SJSA1 (cell line): ENCODE results near the gene RNF144A.

DNA sequence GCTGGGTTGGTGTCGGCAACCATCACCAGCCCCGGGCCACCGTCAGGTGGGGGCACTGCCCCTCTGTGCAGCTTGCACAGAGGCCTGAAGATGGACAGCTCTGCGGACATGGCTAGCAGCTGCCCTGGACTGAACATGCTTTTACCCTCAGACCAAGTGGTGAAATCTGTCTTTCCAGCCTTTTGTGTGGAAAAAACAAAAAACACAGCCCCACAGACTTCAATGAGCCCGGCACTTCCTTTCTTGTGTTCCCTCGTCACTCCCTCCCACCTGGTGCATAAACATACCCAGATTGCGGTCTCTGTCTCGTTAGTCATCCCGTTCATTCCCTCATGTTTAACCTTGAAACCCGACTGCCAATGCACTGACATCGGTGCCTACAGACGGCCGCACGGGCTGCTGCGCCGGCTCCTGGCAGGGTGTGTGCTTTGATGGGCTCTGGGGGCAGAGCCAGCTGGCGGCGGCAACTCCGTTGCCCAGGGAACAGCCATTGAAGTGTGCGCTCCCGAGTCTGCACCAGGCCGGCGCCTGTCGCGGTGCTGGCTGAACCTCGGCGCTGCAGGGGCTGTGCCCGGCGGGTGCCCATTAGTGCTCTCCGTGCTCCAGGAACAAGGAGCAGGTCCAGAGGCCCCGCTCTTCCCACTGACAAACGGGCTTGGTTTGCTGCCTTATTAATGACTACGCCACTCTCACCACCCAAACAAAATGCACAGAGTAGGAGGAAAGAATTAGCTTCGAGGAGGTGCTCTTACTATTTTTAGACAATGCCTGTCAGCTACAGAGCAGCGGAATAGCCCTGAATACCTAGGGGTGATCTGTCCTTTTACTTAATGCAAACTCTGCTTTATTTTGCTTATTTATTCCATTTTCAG is 95.2 kb downstream of the EIPR1 start:
- RAMPAGE, long total RNA, result no peak

DNA sequence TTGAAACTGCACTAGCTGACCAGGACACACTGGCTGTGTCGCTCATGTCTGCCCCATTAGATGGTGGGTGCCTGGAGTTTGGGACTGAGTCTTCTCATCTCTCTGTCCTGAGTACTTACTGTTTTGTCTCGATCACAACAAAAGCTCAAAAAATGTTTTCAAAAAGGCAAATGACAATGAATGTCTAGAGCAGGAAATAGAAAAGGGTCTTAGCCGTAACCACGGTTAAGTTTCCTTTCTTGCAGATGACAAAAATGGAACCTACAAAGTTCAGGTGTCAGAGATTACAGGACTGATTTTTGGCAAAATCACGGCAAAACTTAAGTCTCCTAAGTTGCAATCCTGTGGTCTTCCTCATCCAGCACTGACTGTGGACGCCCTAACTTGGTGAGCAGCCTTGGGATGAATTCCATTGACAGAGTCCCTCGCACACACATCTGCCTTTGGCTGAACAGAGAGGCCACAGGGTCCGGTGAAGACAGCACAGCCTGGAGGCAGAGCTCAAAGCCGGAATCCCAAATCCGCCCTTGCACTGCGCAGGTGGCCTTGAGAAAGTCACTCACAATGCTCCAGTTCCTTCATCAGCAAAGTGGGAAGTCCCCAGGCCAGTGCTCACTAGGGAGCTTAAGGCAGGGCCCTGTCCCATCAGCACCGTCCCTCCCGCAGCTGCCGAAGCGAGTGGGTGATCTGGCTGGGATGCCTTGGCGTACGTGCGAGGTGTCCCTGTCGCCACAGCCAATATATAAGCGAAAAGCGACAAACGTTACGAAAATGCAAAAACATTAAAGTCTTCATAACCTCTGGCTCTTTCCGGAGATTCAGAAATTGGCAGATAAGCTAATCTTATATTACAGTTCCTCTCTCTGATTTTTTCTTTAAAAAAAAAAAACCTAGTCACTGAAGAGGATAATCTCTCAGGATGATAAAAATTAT is 55.1 kb downstream of the EIPR1 start:
- RAMPAGE, long total RNA, result no peak

GRCh38 chr2:3324862-3325224 is 52.8 kb downstream of the EIPR1 start:
- RAMPAGE, long total RNA, result no peak

DNA sequence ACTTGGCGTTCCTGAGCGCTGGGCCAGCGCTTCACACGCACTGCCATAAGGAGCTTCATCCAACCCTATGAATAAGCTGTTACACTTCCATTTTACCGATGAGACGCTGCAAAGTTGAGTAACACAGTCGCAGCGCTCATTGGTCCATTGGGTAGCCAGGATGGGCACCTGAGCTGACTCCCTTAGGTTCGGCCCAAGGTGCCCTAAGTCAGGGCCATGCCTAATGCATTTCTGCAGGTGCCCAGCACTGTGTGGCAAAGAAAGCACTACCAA is 482 bp upstream of the EIPR1 start:
- RAMPAGE, long total RNA, result no peak

- RAMPAGE, long total RNA, result no peak
These were observed 66.1 kb downstream of the ADI1 start for GRCh38 chr2:3452918-3453955.

GRCh38 chr2:3505685-3506341 is 13.5 kb downstream of the ADI1 start:
- RAMPAGE, long total RNA, result no peak

DNA sequence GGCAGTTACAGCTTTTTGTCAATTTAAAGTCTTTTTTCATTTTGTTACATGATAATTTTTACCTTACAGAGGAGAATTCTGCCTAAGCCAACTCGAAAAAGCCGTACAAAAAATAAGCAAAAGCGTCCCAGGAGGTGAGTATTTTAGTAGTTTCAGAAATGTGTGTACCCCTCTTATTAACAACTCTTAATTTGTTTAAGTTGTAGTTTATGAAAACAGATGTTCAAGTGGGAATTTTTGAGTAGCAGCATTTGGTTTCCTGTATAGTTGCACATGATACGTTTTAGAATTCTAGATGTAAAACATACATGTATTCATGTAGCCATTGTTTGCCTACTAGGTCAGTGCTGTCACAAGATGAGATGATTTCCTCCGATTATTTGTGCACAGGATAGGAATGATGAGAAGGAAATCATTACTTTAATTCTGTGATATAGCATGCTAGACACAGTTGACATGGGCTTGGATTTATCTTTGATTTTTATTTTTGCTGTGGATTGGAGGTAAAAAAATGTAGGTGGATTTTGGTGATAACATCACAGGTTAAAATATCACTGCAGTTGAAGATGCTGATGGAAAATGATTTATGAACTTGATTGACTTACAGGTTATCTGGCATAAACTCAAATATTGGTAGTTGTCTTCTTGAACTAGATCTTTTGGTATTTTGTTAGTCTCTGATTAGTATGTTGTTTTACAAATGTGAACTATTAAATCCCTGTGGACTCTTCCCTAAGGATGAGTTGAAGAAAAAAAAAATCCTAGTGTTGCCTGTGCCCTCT is 2.8 kb downstream of the RPS7 start:
- RAMPAGE, long total RNA, result no peak

DNA sequence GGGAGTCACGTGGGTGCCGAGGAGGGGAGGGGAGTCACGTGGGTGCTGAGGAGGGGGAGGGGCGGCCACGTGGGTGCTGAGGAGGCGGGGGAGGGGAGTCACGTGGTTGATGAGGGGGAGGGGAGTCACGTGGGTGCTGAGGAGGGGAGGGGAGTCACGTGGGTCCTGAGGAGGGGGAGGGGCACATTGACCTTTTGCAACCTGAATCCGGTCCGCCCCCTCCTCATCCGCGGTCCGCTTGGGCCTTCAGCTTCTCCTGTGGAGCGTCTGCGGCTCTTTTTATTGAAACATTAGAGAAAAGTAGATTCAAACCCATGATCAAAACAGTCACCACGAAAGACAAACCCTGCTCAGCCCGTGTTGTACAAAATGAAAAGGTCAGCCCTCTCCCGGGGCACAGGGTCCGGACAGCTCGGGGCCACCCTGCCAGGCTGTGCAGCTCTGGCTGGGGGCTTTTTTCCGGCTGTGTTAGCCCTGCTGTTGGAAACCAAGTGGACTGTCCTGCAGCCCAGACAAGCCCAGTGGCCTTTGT is 10.6 kb downstream of the COLEC11 start:
- RAMPAGE, long total RNA, result no peak

DNA sequence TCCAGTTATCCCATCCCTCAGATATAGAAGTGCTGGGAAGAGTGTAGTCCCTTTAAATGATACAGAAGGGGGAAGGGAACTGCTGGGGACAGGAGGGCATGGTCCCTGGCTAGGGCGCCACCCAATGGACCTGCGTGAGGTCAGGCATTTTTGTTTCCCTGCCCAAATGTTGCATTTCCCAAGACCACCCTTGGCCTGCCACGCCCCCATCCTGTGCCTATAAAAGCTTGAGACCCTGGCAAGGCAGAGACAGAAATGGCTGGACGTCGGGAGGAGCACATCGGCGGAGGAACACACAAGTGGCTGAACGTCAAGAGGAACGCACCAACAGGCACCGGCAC is 35.8 kb downstream of the DCDC2C start:
- RAMPAGE, long total RNA, result no peak

GRCh38 chr2:4132884-4133214 is 429.5 kb downstream of the DCDC2C start:
- RAMPAGE, long total RNA, result no peak

GRCh38 chr2:4672952-4673385 is 969.6 kb downstream of the DCDC2C start:
- RAMPAGE, long total RNA, result no peak

DNA sequence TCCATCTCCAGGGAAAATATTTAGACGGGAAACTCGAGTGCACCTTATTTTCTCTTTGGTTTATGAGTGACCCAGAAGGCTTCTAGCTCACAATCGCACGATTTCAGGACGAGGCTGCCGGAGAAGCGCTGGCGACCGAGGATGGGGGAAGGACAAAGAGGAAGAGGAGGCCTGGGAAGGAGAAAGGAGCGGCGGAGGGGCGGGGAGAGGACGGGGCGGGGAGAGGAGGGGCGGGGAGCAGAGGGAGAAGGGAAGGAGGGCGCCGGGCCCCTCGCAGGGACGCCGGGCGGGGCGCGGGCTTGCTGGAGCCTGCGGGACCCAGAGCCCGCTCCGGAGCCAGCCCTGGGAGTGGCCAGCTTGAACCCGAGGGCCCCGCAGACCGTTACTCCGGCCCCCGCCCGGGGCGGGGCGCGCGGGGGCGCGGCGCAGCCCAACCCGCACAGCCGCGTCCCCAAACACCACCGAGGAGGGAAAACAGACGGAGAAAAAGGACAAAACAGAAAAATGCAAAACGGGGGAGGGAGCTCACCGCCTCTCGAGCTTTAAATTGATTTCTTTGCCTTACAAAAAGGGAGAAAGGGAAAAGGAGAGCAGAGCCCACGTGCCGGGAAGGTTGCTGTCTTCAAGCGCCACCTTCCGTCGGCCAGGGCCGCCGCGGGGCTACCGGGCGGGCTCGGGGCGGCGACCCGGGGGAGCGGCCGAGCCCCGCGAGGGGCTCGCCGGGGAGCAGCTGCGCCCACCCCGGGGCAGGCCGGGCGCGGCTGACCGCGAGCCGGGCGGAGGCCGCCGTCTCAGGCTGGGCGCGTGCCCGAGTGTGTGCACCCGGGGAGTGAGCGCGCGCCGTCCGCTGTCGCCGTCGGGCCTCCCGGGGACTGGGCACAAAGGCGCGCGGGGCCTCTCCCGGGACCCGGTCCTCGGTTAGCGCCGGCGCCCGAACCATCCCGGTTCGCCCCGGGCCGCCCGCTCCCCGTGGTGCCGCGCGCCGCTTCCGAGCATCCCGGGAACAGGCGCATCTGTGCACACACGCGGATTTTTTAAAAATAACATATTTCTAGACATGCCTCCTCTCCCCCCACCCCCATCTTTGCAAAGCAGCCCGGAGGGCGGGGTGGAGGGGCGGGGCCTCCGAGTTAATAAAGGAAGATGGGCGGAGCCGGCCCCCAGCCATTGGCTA is 653 bp upstream of the SOX11 start:
- RAMPAGE, long total RNA, result no peak

GRCh38 chr2:5693217-5694425 is 1.4 kb downstream of the SOX11 start:
- RAMPAGE, long total RNA, result no peak

- RAMPAGE, long total RNA, result no peak
These were observed 33.6 kb downstream of the SOX11 start for GRCh38 chr2:5725654-5726257.

DNA sequence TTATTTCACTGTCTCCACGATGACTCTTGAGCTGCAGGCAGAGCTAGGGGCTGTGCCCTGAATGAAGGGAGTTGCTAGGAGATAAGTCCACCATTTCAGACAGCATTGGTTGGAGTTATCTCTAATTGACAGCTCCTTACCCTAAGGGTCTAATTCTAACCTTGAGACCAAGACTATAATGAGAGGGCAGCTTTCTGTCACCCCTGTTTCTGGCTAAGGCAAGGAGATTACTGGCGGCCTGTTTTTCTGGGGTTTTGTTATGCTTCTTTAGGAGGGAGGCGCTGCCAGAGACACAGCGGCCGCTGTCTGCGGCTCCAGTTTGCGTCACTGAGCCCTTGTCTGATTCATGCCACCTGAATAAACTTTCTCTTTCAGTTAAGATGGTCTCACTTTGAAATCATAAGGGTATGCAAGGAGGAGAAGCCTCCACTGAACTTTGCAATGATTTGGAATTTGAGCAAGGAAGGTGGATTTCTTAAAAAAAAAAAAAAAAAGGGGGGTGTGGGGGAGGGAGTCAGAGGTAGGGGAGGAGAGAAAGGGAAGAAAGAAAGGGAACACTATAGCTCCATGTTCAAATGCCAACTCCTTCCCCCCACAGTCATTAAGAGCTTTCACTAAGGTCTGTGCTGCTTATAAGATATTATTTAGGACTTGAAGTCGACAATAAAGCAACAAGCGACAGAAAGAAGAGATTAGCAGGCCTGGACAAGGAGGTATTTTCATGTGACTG is 381.6 kb downstream of the SOX11 start:
- RAMPAGE, long total RNA, result no peak

GRCh38 chr2:6820868-6821164 is 44.9 kb downstream of the CMPK2 start:
- RAMPAGE, long total RNA, result no peak

DNA sequence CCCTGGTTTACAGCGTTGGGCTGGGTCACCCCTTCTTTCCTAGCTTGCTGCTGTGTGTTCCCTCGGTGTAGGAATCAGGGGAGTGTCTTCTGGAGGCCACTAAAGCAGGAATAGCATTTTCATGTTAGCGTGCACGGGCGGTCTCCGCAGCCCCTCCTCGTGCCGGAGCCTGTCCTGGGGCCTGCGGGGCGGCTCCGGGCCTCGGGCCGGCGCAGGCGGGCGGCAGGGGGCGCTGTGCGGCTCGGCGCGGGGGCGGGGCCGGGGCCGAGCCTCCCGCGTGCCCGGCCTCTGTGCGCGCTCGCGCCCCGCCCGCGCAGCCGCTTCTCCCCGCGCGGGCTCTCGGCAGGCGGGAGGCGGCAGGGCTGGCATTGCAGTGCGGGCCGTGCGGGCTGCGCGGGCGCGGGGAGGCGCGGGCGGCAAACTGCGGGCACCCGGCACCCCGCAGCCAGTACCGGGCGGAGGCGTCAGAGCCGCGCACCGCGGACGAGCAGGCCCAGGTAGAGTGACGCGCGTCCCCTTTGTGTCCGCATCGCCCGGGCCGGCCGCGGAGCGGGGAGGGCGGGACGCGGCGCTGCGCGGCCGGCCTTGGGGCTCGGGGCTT is at the start of gene RNF144A:
TSS of gene RNF144A (plus strand) at position 287 of the 601 bp plus-strand sequence.
- RAMPAGE, long total RNA, result no peak

GRCh38 chr2:6957768-6958446 is 40.7 kb downstream of the RNF144A start:
- RAMPAGE, long total RNA, result no peak

- RAMPAGE, long total RNA, result no peak
These were observed 79.8 kb downstream of the RNF144A start for GRCh38 chr2:6996749-6997710.

GRCh38 chr2:7730401-7730880 is 813.2 kb downstream of the RNF144A start:
- RAMPAGE, long total RNA, result no peak